Right common carotid artery plus branches (tissue), 1 donor: ENCODE measurements around the genes TRH and COL6A6.

DNA sequence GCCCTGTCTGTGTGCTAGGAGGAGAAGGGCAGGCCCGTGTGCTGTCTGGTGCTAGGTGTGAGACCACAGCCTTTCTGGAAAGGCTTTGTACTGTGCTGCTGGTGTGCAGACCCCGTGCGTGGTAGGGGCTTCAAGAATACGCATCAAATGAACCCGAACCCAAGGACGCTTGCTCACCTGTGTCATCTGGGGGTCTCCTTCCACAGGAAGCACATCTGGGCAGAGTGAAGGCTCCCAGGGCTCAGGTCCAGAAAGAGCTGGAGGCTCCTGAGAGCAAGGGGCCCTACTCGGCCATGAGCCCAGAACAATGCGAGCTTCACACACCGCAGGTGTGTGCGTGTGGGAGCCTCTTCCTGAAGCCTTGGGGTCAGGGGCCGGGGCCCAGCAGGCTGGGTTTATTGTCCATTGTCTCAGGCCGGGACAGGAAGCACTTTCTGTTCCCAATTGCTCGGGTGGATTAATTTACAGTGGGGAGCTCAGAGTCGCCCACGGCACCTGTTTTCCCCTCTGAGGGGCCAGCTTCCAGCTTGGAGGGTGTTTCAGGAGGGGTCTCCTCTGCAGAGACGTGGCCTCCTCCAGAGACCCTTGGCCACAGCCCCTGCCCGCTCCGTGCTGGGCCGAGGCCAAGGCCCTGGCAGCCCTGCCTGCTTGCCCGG, 74.9 kb downstream of the RPN1 start:
- PRO-cap, result no peak

DNA sequence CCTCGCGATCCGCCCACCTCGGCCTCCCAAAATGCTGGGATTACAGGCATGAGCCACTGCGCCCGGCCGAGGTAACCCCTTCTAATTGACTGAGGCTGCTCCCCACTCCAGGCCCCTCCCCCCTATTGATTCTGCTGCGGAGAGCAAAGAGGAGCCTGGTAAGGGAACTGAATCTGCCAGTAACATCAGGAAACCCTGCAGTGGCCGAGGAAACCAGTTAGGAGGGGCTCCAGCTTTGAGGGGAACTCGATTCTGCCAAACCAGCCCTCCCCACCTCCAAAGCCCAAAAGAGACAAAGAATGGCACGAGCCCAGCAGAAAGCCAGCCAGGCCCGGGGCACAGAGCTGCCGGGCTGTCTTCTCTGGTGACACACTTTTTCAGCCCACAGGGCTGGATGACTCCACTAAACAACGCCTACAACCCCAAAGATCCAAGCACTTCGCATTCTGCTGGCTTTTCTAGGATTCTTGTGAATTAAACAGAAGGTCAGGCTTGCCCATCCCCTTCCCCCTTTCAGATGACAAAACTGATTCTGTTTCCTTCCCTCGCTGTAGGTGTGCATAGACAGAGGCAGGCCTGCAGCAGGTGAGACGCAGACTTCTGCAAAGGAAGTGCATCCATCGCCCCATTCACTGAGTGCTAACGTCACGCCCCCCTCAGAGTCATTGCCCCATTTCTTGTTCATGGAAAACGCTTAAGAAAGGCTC, 14.9 kb upstream of the ACAD9 start:
- PRO-cap, result no peak

DNA sequence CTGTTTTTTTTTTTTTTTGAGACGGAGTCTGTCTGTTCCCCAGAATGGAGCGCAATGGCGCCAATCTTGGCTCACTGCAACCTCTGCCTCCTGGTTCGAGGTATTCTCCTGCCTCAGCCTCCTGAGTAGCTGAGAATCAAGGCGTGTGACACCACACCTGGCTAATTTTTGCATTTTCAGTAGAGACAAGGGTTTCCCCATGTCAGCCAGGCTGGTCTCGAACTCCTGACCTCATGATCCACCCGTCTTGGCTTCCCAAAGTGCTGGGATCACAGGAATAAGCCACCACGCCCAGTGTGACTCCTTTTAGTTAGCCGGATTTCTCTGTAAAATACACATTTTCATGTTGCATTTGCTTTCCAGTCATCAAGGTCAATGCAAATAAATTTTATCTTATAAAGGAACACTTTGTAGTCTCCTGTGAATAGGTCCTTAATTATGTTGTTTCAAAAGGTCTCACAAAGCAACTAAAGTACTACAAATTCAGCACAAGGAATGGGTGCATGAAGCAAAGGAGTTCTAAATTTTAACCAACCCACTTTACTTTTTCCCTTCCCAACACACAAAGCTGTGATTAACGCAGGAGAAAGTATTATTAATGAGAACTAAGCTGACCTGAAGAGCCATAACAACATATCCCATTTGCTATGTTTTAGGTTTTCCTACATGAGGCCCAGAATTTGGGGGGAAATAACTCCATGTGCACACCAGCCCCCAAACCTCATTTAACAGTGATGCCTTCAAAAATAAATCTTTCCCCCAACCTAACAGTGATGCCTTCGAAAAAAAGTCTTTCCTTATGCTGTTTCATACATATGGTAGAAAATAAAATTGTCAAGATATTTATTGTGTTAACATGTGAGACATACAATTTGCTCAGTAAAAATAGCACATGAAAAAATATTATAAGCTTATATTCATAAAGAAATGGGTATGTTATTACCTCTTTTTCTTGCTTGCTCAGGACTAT, 6.4 kb upstream of the ISY1 start:
- PRO-cap, result no peak

DNA sequence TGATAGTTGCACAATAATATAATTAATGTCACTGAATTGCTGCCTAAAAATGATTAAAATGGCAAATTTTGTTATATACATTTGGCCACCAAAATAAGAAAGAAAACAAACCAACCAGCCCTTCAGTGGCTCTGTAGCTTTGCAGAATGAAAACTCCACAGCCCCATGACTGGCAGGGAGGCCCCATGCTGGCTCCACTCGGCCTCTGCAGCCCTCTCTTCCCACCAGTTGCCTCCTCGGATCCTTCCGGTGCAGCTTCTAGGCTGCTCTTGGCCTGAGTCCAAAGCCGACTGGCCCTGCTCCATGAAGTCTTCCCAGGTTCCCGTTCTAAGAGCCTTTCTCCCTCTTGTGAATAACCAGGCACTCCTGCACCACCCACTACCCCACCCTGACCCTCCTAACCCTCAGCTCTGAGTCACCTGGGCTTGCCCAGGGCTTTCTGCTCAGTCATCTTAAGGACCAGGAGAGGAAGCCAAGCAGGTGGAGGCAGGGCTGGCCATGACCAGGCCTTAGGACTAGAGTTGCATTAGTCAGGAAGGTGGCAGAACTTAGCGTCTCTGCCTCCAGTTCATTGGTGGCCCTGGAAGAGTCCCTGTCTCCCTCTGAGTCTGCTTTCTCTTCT, 28.0 kb upstream of the CNBP start:
- PRO-cap, result no peak

DNA sequence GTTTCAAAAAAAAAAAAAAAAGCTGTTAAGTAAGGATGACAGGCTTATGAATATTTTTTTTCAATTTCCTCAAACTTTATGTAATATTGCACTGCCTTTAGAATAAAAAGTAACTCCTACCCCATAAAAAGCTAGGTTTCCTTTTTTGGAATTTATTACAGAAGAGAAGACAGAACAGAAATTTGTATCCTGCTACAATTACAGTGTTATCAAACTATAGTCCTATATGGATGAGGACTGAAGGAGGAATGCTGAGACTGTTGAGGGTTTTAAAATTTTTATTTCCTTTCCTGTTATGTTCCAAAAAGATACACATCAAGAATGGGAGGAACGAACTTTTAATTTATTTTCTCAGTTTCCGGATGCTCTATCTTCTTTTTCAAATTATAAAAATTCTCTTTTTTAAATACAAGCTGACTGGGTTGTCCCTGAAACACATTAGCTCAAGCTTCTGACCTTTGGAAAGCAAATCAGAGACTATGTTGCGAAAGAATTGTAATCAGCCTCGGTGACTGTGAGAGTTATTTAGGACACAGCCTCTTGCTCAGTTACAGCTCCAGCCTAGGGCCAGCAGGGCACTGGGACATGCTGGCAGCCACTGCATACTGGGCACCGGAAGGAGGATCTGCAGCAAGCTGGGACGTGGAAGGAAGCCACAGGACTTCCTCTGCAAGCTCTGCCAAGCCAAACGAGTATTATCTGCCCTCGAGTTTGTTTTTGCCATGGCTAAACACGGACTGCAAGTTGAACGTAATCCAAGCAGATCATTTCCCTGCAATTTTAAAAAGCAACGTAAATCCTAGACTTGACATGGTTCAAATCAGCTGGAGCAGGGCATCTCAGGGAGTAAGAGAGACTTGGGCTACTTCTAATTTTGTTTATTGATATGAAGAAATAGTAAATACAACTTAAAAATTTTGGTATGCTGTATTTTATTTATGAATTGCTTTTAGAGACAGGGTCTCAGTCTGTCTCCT, 24.5 kb upstream of the COPG1 start:
- PRO-cap, result unidirectional peak, plus-strand start at position 547 of the sequence

DNA sequence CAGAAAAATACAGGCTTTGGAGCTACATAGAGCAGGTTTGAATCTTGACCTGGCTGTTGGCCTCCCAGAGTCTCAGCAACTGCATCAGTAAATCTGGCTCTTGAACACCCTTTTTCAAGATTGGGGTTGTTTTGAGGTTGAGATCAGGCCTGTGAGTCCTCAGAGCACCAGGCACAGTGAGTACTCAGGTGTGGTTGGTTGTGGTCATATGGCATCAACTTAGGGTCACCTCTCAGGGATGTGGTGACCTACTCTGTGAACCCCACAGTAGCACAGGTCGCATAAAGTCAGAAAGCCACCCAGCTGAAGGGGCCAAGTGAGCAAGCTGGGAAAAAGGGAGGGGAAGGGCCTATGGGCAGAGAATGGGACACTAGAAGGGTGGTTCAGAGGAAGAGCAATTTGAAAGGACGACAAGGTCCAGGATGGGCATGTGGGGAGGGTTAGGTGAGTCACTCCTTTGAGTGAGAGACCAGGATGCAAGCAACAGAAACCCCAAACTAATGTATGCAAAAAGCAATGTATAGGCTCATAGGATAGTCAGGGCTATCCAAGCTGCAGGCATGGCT, 4.1 kb downstream of the H1-10 start:
- PRO-cap, result no peak

GRCh38 chr3:129315276-129316046, 625 bp downstream of the H1-10 start:
- PRO-cap, result no peak

DNA sequence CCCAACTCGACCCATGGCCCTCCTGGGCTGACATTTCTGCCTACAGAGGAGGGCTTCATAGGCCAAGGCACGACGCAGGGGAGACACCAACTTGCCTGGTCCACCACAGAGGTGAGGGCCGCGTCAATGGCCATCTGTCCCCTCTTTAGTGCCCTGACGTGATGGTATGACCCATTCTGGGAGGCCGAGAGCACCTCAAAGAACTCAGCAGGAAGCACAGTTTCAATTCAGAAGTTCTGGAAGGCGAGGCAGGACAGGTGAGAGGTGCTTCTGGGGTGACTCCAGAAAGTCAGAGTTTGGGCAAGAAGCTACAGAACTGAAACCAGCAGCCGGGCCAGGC, 7.6 kb upstream of the H1-10 start:
- PRO-cap, result no peak

DNA sequence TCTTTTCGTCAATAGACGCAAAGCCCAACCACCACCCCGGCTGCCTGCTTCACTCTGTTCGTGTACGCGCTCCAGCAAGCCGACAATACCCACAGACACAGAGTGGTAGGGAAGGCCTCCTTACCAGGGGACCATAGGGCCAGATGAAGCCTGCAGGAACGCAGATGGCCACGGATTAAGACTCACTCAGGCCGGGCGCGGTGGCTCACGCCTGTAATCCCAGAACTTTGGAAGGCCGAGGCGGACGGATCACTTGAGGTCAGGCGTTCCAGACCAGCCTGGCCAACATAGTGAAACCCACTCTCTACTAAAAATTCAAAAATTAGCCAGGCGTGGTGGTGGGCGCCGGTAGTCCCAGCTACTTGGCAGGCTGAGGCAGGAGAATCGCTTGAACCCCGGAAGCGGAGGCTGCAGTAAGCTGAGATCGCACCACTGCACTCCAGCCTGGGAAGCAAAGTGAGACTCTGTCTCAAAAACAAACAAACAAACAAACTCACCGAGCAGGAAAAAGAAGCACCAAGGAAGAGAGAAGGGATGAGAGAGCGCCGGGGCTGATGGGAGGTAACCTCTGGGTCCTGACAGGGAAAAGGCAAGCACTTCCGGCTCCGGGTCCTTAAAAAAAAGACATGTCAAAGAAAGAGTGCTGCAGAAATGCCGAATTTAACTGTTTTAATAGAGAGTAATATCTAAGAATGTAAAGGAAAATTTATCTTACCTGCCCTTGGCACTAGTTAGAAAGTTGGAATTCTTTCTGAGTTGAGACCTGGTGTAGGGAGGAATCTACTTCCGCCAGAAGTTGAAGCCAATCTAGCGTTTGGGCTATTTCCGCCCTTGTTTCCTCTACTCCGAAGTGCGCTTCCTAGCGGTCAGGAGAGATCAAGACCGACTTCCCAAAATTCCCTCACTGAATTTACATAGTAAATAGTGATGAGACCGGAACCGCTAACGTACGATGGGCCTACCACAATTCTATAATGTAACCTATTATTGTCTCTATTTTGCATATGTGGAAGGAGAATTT, 29.2 kb downstream of the EFCAB12 start:
- PRO-cap, result unidirectional peak, minus-strand start at position 536 of the sequence; unidirectional peak, plus-strand start at position 915 of the sequence

- PRO-cap, result no peak
These were observed 1.1 kb upstream of the EFCAB12 start for GRCh38 chr3:129429505-129429871.

GRCh38 chr3:129447878-129448815, 8.1 kb downstream of the IFT122 start:
- PRO-cap, result no peak

DNA sequence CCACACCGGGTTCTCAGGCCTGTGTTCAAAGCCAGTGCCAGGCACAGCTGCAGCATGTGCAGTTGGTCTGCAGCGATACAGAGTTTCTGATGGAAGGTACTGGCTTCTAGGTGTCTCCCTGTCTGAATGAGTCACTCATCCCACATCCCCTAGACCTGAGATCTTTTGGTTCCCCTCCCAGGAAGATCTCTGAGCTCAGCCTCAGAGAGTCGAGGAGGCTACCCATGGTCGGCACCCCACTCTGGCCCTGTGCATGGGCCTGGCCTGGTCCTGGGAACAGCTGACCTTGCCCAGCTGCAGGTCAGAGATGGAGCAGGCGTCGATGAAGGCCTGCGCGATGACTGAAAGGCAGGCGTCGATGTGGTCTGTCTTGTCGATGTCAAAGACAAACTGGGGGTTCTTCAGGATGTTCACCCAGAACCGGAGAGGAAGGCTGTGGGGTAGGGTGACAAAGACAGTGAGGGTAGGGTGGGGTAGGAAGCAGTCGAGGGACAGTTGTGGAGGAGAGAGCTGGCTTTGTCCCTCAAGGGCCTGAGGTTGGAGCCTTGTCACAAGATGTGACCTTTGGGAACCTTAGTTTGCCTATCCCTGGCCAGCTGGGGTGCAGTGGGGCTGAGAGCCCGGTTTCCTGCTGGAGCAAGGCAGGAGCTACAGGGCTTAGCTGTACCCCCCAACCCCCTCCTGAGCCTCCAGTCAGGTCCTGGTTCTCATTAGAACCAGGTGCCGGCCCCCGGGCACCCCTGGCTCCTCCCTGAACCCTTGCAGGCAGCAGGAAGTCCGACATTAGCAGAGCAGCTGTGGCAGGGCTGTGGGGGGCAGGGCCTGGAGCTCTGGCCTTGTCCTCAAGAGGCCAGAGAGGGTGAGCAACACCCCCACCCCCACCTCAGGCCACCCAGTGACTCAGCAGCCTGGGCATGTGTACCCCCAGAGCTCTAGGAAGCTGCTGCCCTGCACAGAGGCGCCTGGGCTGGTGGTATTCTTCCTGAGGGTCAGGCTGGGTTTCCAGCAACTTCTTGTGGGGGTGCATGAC, 15.5 kb downstream of the H1-8 start:
- PRO-cap, result no peak

- PRO-cap, result no peak
These were observed 24.6 kb downstream of the H1-8 start for GRCh38 chr3:129567562-129567971.

DNA sequence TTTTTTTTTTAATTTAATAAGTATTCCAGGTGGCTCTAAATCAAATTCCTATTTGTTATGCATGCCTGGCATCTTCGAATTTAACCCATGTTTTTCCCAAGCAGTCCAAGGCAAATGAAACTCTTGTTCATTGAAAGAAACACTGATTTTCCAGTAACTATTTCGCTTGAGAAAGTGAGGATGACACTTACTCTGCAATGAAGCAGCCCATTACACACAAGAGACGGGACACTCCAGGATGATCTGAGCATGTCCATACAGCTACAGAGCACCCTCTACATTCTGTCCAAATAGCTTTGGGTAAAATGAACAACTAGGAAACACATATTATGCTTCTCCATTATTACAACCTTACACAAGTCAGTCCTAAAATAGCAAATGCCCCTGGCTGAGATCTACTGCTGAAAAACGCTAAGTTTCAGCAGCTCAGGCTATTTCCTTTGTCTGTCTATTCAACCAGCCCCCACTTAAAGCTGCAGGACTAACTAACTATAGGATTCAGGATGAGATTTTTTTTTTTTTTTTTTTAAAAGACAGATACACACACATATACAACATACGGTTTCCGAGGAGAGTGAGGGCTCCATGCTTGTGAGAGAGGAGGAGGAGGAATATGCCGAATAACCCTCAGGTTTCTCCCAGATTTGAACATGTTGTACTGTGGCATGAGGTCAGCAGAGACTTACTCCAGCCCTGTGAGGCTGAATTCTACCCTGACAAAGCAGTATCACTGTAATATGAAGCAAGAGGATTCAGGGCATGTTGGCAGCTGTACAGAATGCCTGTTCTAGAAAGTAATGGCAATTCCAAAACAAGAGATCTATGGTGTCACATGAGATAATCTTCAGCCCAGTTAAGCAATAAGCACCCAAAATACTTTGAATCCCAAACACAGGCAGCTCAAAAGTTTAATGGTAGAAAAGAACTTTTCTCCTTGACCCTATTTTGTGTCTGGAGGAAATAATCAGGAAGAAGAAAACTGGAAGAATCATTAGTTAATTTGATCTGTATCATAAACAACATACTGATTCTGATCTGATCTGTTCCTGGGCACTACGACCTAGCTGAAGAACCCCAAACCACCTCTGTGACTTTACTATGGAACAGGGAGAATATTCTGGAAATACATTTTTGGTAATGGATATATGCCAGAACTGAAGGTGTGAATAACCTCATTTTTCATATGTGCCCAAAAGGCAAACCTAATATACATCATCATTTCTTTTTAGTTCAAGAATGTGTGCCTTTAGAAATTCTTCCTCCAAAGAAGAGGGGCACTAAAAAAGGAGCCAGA, 117.4 kb upstream of the PLXND1 start:
- PRO-cap, result no peak

- PRO-cap, result no peak
These were observed 793 bp downstream of the TMCC1 start for GRCh38 chr3:129892576-129893260.

DNA sequence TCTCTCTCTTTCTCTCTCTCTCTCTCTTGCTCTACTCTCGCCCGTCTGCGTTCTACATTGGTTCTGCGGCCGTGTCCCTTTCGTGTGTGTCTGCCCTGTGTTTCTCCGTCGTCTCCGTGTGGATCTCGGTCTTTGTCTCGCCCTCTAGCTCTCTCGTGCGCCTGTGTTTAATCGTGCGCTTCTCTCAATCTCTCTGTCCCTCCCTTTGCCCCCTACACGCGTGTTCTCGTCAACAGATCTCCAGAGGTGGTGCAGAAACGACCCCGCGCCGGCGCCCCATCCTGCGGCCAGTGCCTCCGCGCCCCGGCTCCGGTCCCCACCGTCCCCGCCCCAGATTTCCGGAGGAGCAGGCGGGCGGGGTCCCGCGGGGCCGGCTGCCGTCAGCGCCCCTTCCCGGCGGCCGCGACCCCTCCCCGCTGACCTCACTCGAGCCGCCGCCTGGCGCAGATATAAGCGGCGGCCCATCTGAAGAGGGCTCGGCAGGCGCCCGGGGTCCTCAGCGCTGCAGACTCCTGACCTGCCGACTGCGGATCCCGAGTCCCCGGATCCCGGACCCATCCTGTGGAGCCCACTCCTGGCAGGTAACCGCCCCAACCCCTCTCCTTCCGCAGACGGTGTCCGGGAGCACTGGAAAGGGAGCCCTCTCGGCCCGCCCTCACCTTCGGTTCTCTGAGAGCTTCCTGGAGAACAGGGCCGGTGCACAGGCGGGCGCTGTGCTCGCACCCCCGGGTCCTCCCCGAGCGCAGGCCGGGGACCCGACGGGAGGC, at the start of gene TRH:
TSS of gene TRH (plus strand) at position 478 of the 767 bp plus-strand sequence.
- PRO-cap, result no peak

DNA sequence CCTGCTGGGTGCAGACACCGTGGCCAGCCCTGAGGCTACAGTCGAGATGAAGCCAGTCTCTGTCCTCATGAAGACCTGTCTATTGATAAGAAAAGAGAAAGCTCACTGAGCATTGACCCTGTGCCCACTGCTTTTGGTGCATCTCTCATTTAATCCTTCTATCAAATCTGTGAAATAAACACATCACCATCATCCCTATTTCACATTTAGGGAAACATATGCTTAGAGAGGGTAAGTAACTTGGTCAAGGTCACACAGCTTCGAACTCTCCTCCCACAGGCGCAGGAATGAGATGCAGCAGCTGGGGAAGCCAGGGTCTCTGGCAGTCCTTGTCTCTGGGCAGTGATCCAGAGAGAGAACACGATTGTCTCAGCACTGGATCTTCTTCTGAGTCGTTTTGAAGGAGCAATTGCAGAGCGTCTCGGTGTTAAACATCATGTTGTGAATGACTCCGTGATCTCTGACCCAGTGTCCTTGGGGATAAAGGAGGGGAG, 41.2 kb downstream of the ALG1L2 start:
- PRO-cap, result no peak

DNA sequence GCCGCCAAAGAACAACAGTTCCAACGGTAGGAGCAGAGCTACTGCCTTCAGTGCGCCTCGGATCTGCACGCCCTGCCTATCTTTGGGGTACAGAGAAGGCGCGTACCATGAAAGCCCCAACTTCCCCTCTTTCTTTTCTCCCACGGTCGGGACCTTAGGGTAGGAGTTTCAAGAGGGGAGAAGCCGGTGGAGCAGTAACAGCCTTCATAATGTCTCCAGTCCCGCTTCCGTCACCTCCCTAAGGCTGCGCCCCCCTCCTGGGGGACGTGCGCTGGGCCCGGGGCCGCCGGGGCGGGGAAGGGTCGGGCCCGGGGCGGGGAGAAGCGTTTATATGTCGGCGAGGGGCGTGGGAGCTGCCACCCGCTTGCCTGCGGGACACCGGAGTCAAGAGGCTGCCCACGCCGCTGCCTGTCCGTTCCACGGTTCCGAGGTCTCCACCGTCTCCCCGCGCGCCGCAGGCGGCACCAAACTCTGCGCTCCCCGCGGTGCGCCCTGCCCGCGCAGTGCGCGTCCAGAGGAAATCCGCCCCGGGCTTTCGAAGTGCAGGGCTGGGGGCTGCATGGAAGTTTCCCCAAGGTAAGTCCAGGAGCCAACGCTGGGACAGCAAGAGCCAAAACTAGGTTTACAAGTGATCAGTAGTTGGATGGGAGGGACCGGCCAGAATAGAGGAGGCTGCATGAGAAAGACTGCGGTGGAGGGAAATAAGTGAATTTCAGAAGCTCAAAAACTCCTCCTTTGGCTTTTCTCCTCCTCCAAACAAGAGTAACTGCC, at the start of gene COL6A6:
TSS of gene COL6A6 (plus strand) at position 356 of the 771 bp plus-strand sequence.
- PRO-cap, result no peak

- PRO-cap, result no peak
These were observed 13.0 kb downstream of the PIK3R4 start for GRCh38 chr3:130733498-130734213.

GRCh38 chr3:131361509-131362578, 19.7 kb upstream of the NUDT16 start:
- PRO-cap, result bidirectional peak, plus-strand start at chr3:131361920, minus-strand start at chr3:131361597